A549 (cell line): ENCODE measurements around the gene GALNT5.

DNA sequence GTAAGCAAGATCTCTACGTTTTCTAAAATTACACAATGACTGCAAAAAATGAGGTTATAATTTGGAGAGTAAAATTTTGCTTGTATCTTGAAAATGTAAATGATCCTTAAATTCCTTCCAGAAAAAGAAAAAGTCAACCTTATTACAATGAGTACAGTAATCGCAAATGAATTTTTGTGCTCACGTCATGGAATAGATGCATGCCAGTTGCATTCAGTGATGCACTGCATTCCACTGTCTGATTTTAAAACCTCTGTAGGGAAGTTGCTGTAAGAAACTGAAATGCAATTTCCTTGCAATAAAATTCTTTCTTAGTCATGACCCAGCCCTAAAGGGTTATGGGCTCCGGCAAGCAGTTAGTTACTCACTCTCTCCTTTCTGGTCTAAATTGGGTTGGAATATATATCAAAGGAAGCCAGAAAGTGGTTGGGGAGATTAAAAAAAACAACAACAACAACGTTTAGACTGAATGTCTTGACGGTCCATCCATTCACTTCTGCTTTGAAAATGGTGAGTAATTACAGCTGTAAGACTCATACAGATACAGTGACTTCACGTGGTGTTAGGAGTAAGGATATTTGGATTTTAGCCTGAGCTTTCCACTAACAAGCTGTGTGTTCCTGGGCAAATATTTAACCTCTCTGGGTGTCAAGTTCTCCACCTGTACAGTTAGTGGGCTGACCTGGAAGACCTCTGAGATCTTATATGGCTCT is 8.6 kb upstream of the RND3 start:
- PRO-cap: no peak
CAGE:
- cytosol, long polyA plus RNA: no peak
- long polyA plus RNA: no peak
- nucleus, long polyA plus RNA: no peak

GRCh38 chr2:150601508-150602116 is 114.1 kb upstream of the RND3 start:
- PRO-cap: no peak
CAGE:
- cytosol, long polyA plus RNA: no peak
- long polyA plus RNA: no peak
- nucleus, long polyA plus RNA: no peak

DNA sequence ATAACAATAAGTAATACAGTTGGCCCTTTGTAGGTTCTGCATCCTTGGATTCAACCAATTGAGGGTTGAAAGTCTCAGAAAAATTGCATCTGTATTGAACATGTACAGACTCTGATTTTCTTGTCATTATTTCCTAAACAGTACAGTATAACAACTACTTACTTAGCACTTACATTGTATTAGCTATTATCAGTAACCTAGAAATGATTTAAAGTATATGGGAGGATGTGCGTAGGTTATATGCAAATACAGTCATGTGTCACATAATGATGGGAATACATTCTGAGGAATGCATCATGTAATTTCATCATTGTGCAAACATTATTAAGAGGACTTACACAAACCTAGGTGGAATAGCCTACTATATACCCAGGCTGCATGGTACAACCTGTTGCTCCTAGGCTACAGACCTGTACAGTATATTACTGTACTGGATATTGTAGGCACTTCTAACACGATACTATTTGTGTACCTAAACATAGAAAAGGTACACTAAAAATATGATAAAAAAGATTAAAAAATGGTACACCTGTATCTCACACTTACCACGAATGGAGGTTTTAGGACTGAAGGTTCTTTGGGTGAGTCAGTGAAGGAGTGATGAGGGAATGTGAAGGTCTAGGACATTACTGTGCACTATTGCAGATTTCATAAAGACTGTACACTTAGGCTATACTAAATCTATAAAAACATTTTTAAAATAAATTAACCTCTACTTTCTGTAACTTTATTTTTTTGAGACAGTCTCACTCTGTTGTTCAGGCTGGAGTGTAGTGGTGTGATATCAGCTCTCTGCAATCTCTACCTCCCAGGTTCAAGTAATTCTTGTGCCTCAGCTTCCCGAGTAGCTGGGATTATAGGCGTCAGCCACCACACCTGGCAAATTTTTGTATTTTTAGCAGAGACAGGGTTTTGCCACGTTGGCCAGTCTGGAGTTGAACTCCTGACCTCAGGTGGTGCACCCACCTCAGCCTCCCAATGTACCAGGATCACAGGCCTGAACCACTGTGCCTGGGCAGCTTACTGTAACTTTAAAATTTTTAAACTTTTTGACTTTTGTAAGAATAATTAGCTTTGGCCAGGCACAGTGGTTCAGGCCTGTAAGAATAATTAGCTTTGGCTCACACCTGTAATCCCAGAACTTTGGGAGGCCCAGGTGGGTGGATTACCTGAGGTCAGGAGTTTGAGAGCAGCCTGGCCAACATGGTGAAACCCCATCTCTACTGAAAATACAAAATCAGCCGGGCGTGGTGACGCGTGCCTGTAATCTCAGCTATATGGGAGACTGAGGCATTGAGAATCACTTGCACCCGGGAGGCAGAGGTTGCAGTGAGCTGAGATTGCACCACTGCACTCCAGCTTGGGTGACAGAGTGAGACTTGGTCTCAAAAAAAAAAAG is 8.3 kb downstream of the RIF1 start:
- PRO-cap: no peak
CAGE:
- cytosol, long polyA plus RNA: no peak
- long polyA plus RNA: no peak
- nucleus, long polyA plus RNA: no peak

GRCh38 chr2:151753703-151753902 is 19.3 kb upstream of the NEB start:
- PRO-cap: no peak
CAGE:
- cytosol, long polyA plus RNA: no peak
- long polyA plus RNA: no peak
- nucleus, long polyA plus RNA: no peak

DNA sequence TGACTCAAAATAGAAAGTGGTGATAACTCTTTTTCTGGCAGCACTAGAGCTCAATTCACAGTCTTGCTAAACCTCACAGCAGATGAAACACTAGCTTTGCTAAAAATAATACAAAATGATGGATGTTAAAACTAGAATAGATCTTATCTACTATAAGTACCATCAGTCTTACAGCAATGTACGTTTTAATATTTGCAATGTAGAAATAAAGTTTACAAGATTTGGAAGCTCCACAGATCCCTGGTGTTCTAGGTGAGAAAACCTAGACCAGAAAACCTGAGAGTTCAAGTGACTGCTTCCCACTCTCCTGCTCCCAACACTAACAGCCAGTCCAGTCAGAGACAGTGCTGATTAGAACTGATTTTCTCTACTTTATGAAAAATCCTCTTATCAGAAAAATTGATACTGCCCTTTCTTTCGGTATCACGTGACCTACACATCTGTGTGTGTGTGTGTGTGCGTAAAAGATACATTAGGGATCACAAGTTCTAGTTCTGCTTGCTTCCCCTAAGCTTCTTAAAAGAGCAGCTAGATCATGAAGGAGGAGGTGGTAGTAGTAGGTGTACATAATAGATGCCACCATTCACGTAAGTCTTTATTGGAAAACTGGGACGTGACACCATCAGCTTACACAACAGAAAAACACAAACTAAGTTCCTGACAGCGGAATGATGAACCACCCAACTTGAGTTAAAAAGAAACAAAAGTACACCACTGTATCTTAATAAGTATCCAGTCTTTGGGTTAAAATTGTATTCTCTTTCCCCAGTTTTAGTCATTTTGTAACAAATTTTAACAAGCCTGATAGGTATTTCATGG is 1.5 kb downstream of the ARL5A start:
- PRO-cap: no peak
CAGE:
- cytosol, long polyA plus RNA: no peak
- long polyA plus RNA: no peak
- nucleus, long polyA plus RNA: no peak

GRCh38 chr2:151933455-151933785 is 105.2 kb upstream of the ARL5A start:
- PRO-cap: no peak
CAGE:
- cytosol, long polyA plus RNA: no peak
- long polyA plus RNA: no peak
- nucleus, long polyA plus RNA: no peak

GRCh38 chr2:152109169-152109570 is 10.3 kb upstream of the CACNB4 start:
- PRO-cap: no peak
CAGE:
- cytosol, long polyA plus RNA: no peak
- long polyA plus RNA: no peak
- nucleus, long polyA plus RNA: no peak

DNA sequence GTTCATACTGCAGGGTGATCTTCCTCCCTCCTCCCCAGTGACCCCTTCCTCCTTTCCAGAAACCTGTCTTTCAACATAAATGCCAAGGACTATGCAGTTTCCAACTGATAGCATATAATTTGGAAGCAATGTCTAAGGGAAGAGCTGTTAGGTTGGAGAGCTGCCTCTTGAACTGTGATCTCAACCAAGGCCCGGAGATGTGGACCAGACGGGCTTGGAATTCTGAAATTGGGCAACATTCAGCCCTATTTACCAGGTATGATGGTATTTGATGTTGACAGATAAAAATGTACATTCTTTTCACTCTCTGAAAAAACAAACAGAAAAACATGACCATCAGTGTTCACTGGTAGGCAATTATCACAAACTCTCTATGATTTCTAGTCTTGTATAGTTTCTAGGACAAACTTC is 7.6 kb downstream of the FMNL2 start:
- PRO-cap: no peak
CAGE:
- cytosol, long polyA plus RNA: no peak
- long polyA plus RNA: no peak
- nucleus, long polyA plus RNA: no peak

- PRO-cap: no peak
CAGE:
- cytosol, long polyA plus RNA: no peak
- long polyA plus RNA: no peak
- nucleus, long polyA plus RNA: no peak
Measured at GRCh38 chr2:152387836-152388624, 53.1 kb downstream of the FMNL2 start.

- PRO-cap: no peak
CAGE:
- cytosol, long polyA plus RNA: no peak
- long polyA plus RNA: no peak
- nucleus, long polyA plus RNA: no peak
Measured at GRCh38 chr2:152421031-152422064, 86.4 kb downstream of the FMNL2 start.

GRCh38 chr2:152525193-152526047 is 190.4 kb downstream of the FMNL2 start:
- PRO-cap: no peak
CAGE:
- cytosol, long polyA plus RNA: no peak
- long polyA plus RNA: no peak
- nucleus, long polyA plus RNA: no peak

DNA sequence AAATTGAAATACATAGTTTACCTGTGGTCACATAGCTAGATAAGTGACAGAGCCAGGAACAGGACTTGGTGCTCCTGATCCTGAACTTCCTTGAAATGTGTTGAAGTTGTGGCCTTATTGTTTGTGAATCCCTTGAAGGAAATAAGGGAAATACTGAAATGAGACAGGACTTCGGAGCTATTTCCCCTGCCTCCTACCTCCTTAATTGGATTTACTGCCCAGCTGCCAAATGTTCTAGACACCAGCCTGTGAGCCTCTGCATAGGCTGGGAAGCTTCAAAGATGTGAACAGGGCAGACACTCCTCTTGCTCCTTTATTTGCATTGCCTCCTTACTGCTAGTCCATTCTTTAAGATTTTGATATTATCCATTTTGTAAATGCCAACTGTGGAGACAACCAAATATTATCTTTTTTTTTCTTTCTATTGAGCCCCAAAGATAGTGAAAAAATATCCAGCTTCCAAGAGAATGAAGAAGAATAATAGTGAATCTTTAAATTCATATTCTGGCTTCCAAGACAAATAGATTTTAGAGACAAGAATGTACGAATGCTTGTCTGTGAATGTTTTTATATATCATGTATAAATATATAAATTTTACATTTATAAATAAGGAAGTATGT is 135.1 kb downstream of the PRPF40A start:
- PRO-cap: no peak
CAGE:
- cytosol, long polyA plus RNA: no peak
- long polyA plus RNA: no peak
- nucleus, long polyA plus RNA: no peak

DNA sequence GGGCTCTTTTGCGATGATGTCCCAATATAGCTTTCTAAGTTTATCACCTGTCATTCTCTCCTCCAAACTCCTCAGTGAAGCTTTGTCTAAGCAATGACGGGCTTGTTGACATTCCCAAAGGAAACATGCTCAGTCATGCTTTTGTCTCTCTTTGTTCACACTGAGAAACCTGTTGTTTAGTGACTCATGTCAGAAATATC is 341.2 kb downstream of the ARL6IP6 start:
- PRO-cap: no peak
CAGE:
- cytosol, long polyA plus RNA: no peak
- long polyA plus RNA: no peak
- nucleus, long polyA plus RNA: no peak

DNA sequence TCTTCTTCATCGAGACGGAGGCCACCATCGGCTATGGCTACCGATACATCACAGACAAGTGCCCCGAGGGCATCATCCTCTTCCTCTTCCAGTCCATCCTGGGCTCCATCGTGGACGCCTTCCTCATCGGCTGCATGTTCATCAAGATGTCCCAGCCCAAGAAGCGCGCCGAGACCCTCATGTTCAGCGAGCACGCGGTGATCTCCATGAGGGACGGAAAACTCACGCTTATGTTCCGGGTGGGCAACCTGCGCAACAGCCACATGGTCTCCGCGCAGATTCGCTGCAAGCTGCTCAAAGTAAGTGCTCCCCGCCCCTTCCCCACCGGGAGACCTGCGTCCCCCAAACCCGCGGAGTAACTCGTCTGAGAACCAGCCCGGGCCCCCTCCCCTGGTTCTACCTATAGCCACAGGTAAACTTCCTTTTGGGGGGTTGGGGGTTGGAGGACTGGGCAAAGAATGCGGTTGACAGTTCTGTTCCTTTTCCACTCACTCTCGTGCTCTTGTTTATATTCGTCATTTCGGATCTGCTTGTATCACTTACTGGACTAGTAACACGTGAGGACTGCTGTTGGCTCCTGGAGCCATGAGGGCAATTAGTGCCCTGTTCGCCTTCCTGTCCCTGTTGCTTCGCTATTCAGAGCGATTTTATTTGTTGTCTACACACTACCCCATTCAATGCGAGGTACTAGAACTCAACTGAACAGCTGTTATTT is 841 bp downstream of the KCNJ3 start:
- PRO-cap: no peak
CAGE:
- cytosol, long polyA plus RNA: no peak
- long polyA plus RNA: no peak
- nucleus, long polyA plus RNA: no peak

DNA sequence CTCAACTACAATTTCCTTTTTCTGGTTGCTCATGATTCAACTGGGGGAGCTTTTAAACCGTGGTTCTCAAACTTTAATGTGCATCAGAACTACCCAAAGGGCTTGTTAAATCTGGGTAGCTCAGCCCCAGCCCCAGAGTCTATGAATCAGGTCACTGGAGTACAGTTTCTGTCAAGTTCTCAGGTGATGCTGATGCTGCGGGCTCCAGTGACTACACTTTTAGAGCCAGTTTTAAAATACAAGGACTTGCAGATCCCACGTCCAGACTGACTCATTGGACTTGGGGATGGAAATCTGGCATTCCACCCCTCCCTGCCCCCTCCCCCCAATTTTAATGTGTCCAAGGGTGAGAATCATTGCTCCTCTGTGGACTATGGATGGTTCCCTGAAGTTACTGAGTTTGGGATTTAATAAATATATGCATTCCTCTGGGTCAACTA is 1.5 kb upstream of the GPD2 start:
- PRO-cap: no peak
CAGE:
- cytosol, long polyA plus RNA: no peak
- long polyA plus RNA: no peak
- nucleus, long polyA plus RNA: no peak

DNA sequence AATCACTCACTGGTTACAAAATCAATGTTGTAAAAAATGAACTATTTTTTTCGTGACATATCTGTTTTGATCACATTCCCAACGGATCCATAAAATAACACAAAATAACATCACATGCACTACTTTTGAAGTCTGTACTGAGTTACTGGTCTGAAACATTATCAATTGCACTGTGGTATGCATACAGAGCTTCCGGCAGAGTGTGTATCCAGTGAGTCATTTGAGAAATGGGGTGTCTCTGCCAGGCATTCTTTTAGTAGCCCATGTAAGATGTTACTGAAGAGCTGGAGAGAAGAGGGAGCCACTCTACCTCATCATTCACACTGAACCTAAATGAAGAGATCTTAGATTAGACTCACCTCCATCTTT is 204.6 kb upstream of the GALNT5 start:
- PRO-cap: no peak
CAGE:
- cytosol, long polyA plus RNA: no peak
- long polyA plus RNA: no peak
- nucleus, long polyA plus RNA: no peak

DNA sequence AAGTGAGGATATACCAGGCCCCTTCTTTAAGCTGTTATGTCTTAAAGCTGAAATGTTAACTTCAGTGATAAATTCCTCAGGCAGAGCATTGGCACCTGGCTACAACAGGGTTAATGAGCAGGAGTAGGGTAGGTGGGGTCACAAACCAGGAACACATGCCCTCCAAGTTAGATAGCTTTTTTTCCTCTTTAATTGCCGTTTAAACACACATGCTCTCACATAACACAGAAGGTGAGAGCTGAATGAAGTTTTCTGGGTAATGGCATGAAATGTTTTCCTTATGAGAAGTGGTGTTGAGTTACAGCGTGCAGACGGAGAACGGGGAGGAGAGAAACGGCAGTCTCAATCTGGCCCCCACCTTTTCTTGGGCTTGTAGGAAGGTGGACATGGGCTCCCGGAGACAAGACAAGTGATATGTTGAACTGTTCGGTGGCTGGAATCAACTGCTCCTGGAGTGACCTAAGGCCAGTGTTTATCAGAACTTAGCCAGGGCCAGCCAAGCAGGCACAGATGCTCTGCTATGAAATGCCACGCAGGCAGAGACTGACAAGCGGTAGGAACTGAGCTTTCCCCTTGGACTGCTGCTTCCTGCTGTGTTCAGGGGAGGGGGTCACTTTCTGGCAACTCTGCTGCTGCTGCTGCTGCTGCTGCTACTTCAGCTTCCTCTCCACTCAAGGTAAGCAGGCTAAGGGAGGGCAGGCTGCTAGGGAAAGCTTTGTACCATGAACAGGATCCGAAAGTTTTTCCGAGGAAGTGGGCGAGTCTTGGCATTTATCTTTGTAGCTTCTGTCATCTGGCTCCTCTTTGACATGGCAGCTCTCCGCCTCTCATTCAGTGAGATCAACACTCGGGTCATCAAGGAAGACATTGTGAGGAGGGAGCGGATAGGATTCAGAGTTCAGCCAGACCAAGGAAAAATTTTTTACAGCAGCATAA is at the start of gene GALNT5:
GALNT5 (plus strand) TSS at position 345 of the 936 bp plus-strand sequence.
- PRO-cap: no peak
CAGE:
- cytosol, long polyA plus RNA: no peak
- long polyA plus RNA: no peak
- nucleus, long polyA plus RNA: no peak

DNA sequence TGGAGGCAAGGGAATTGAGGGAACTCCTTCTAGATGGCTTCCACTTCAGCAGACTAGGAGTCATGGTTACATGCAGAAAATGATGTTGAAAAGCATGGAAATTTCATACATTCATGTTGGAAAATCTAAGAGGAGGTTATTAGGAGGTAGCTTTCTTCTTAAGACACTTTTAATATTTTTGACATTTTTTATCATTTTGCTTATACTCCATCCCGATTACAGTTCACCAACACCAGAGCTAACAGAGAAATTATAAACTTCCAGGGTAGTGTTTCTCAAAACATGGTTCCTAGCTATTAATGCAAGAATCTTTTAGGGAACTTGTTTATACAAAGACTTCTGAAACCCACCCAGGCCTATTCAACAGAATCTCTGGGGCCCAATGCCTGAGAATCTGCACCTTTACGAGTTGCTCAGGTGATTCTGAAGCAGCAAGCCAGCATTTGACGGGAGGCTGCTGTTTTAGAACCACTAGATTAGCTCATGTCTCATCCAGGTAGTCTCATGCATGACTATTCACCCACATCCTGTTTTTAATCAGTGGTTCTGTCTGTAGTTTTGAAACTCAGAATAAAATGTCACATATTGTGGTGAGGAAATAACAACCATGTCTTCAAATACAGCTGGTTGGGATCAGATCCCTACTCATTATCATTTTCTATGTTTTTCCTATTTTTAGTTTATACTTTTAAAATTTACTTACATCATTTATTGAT is 39.7 kb downstream of the CYTIP start:
- PRO-cap: no peak
CAGE:
- cytosol, long polyA plus RNA: no peak
- long polyA plus RNA: no peak
- nucleus, long polyA plus RNA: no peak

- PRO-cap: no peak
CAGE:
- cytosol, long polyA plus RNA: no peak
- long polyA plus RNA: no peak
- nucleus, long polyA plus RNA: no peak
Measured at GRCh38 chr2:157433298-157433709, 10.6 kb downstream of the CYTIP start.

GRCh38 chr2:157500917-157501453 is 57.1 kb upstream of the CYTIP start:
- PRO-cap: no peak
CAGE:
- cytosol, long polyA plus RNA: no peak
- long polyA plus RNA: no peak
- nucleus, long polyA plus RNA: no peak